Metanephros (tissue), 2 donors: Measurements from ENCODE around the gene FUCA2.

DNA sequence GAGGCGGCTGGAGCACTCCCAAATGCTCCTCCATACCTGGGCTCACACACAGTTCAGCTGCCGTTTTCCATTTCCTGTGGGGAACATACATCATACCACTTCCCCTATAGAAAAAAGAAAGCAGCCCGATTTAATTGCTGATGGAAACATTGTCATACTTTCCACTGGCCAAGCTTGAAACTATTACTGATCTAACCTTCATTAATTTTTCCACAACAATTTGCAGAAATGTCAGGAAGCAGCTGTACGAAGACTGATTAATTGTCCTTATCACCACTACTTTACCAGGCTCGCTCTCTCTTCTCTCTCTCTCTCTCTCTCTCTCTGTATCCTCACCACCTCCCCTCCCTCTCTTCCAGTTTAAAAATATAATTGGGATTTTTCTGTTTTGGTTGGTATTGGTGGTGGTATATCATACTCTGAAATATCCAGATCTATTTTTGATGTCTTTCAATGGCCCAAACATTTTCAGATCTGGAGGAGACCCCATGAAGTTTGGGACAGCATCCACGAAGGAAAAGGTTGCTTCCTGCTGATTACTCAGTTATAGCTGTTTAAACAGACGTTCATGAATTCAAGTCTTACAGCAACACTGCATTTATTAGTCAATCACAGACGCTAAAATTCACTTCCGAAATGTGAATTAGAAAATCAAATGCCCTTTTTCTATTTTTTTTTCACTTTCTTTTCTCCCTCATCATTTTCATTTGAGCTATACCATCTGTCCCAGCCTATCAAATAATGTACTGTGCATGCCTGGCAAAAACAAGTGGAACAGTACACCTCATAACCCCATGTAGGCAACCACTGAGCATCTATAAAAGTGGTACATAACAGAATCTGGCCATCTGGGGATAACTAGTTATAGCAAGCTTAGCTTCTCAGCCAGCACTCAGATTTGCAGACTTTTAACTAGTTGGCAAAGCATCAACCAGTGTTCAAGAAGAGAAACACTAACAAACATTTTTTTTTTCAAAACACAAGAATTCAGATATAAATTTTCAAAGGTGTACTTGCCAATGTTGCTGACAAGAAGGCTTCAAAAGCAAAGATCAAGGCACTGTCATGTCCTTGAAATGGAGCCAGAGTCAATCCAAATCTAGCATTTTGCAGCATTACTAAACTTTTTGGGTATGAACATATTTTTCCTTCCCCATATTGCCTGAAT is 124.6 kb downstream of the HIVEP2 start:
- RAMPAGE, long total RNA = no peak

- RAMPAGE, long total RNA = no peak
Measured at GRCh38 chr6:142867397-142867791, 77.6 kb downstream of the HIVEP2 start.

DNA sequence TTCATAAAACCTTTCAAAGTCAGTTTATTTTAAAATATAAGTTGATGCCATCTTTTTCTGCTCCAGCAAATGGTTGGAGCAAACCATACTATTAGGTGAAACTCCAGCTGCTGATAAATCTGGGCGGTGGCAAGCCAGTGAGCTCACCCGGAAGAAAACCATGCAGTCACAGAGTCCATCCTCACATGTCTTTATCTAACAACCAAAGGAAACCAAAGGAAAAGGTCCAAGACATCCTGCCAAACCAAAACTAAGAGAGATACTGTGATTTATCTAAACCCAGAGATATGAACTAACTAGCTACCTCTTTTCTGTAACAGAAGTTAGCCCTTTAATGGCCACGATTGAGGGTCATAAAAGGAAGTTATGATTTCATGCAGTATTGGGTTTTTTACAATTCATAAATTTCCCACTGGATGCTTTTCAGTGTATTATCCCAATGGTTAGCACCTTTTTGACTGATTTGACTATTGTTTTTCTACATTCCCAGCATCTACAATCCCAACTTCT is 72.5 kb downstream of the HIVEP2 start:
- RAMPAGE, long total RNA = no peak

GRCh38 chr6:142926136-142927326 is 18.4 kb downstream of the HIVEP2 start:
- RAMPAGE, long total RNA = no peak

- RAMPAGE, long total RNA = no peak
Measured at GRCh38 chr6:142928232-142928684, 16.7 kb downstream of the HIVEP2 start.

DNA sequence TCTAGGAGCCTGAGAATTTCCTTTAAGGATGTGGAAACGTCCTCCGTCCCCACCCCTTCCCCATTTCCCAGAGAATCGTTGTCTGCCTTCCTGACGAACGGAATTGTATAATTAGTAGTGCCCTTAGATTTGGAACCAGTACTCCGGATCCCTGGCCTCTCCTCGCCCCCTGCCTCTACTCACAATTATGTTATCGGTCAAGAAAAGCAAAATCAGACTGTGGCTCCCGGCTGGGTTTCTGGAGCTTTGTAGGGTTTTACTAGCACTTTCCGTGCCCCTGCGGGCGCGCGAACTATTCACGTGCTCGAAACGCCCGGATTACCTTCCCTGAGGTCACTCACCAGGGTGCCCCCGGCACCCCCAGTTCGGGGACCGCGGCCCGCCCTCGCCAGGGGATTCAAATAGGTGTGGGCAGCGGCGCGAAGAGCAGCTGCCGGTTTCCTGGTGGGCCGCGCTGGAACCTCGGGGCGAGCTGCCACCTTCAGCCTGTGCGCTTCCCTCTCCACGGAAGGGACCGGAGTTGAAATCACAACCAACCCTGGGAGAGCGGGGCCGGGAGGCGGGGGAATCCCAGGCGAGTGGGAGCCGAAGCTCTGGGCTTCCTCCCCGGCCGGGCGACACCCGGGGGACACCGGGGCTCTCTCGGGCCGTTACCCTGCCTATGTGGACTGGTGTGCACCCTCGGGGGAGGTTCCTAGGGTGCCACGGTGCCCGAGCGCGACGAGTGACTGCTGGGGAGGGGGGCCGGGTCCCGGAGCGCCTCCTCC is 1.9 kb upstream of the HIVEP2 start:
- RAMPAGE, long total RNA = no peak

DNA sequence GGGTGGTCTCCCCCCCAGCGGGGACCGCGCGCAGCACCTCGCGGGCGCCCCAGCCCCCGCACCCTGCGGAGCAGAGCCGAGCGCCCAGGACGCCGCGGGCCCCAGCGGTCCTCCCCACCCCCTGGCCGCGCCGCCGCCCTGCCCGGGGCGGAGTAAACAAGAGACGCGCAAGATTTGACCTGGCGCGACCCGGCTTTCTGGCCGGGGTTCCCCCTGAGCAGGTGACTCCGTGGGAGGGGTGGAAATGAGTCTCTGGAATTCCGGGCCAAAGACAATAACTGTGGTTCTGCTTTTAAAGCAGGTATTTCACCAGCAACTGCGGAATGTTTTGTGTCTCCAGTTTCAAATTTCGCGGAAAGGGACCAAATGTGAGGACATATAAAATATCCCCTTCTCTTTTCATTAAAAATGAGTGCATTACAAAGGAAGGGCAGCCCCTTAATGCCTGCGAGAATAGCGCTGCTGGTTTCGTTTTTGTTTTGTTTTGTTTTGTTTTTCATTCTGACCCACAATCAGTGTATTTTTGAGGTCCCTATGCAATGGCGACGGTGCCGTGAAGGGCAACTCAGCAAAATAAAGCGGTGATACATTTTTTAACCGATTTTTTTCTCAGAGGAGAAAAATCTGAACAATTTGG is 2.6 kb upstream of the HIVEP2 start:
- RAMPAGE, long total RNA = no peak

GRCh38 chr6:143054550-143054887 is 6.2 kb upstream of the AIG1 start:
- RAMPAGE, long total RNA = no peak

DNA sequence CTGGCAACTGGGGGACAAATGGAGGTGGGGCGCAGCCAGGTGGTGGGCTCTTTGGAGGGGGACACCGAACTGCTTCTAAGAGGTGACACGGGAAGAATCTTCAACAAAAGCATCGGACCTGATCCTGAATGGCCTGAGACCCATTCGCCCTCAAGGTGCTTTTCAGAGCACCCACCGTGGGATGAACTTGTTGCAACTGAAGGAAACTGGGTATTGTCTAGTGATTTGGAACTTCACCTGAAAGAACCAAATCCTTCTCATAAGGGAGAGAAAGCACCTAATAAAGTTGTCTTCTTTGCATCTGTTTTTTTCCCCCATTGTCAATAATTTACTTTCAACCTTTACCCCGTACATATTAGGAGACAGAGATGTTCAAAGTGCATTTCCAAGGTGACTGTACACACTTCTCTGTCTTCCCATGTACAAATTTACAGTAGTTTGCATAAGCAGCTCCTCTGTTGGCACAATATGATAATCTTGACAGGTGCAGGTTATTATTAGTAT is 659 bp downstream of the AIG1 start:
- RAMPAGE, long total RNA = no peak

DNA sequence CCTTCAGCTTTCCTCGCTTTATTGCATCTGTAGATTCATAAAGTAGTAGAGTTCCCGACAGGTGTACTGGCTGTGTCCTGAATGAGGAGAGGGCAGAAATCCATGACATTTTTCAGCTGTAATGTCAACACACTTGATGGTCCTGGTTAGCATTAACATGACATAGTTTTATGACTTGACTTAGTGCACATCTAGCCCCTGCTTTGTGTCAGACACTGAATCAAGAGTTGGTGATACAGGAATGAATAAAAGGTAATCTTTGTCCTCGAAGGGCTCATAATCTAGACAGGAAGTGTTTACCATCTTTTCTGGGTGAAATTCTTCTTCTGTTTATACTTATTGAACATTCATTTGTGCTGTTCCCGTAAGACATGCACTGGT is 55.1 kb downstream of the AIG1 start:
- RAMPAGE, long total RNA = no peak

DNA sequence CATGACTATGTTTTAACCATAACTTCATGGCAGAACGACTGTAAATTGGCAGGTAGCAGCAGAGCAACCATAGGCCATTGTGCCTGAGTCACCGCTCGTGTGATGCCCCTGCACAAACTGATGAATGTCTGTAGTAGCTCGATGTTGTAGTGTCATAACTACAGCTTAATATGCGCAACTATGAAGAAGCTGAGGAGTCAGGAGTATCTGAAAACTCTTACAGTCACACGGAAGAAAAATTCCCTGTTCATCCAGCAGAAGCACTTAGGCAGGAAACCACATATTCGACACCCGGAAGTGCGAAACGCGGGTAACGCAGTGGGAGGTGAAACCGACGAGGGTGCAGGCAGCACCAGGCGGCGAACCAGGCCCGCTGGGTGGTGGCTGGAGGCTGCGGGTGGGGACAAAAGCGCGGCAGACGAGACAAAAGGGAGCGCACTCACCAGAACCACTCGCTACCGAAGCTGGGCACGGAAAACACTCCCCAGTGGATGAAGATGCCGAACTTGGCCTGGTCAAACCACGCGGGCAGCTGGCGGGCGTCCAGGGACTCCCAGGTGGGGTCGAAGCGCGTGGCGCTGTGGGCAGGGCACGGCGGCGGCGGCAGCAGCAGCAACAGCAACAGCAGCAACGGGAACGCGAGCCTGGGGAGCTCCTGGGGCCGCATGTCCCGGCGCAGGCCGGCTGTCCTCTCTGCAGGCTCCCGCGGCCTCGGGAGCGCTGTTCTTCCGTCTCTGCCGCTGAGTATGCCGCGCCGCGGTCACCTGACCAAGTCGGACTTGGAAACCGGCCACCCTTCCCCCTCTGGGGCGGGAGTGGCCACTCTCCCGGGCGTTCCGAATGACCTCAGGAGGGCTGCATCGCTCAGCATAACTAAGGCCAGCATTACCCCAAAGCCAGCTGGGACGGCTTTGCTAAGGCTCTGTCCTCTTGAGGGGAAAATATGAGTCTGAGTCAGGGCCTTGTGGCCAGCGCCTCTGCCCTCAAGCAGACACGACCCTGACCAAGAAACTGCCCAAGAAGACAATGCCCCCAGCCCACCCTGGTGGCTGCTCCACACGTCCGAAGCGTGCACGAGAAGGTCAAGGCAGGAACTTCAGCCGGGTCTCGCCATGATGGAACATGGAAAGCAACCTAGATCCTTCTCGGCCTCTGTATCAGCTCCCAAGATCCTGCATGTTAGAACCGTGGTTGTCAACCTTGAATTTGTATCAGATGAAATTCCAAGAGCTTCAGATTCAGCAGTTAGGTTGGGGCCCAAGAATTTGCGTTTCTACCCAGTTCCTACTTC is at the start of gene FUCA2:
TSS of gene FUCA2 (minus strand) at position 753 of the 1,291 bp plus-strand sequence.
- RAMPAGE, long total RNA = start-site peak on the minus strand centred at position 740 of the sequence, 14 bp wide, 61 and 47 reads in 2 replicates

GRCh38 chr6:143539176-143539537 is 27.6 kb upstream of the FUCA2 start:
- RAMPAGE, long total RNA = no peak

DNA sequence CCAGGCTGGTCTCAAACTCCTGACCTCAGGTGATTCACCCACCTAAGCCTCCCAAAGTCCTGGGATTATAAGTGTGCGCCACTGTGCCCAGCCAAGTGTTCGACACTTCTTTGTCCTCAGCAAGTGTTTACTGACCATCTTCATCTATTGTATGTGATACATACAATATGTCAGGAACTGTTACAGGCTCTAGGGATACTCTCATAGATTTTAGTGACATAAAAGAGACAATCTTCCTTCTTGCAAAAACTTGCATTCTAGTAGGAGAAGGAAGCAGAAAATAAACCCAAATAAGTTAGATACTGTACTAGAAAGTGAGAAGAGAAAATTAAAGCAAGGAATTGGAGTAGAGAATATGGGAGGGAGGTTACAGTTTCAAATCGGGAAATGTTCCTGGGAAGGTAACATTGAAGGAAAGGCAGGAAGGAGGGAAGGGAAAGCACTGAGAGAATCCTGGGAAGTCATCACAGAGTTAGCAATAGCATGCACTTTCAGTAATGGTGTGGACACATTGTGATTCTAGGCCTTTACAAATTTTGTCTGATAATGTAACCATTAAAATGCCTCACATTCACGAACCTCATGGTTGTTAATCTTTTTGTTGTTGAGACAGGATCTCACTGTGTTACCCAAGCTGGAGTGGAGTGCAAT is 42.4 kb downstream of the PHACTR2 start:
- RAMPAGE, long total RNA = no peak

- RAMPAGE, long total RNA = no peak
Measured at GRCh38 chr6:143950832-143951362, 57.2 kb downstream of the PLAGL1 start.

- RAMPAGE, long total RNA = no peak
Measured at GRCh38 chr6:144065131-144065415, 30.3 kb downstream of the SF3B5 start.

- RAMPAGE, long total RNA = no peak
Measured at GRCh38 chr6:144285714-144285972, 508 bp downstream of the UTRN start.

DNA sequence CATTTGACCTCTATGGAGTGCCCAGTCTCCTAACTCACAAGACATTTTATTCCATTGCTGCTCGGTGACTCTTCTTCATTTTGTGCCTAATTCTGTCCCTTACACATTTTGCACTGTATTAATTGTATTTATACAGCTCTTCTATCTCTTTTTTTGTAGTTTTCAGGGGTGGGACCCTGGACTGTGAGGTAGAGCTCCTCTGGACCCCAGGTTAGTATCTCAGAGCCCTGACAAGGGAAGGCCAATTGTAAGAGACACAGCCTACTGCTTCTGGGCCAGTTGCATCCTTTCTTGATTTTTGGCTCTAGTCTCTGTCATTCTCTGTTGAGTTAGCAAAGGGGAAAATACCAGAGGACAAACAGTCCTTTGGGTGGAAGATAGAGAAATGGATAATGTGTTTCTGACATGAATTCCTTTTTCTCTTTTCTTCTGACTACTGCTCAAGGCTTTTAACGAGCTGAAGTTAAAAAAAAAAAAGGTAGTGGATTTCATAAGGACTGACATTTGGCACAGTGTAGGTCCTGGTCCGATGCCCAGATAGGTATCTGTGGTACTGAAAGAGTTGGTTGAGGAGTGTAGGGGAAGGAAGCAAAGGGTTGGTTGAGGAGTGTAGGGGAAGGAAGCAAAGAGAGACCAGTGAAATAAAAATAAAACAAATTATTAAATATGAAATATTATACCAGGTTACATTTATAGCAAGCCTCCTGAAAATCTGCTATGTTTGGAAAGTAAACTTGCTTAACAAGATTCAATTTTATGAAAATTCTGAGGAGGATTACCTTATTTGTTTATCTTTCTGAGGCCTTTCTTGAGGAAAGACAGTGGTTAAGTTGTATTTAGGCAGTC is 11.7 kb downstream of the UTRN start:
- RAMPAGE, long total RNA = no peak

DNA sequence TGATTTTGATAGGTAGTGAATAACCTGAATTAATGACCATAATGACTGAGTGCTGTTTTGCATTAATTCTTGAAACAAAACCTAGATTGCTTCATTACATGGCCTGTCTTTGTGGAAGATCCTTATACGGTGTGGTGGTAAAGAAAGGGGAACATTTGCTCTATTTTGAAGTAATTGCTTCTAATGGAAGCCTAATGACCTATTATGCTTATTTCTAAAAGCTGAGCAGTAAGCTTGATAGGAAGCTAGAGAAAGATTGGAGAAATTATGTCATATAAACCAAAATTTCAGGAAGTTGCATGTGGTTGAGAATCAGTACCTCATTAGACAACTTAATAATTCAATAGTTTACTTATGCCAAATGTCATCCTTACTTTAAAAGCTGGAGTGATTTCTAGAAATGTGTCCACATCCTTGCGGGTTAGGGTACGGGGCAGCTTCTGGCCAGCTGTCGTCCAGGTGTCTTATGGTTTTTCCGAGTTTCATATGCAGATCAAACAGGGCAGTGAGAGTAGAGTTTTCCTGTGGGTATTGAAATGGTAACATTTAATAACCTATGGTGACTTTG is 310.8 kb downstream of the UTRN start:
- RAMPAGE, long total RNA = no peak

DNA sequence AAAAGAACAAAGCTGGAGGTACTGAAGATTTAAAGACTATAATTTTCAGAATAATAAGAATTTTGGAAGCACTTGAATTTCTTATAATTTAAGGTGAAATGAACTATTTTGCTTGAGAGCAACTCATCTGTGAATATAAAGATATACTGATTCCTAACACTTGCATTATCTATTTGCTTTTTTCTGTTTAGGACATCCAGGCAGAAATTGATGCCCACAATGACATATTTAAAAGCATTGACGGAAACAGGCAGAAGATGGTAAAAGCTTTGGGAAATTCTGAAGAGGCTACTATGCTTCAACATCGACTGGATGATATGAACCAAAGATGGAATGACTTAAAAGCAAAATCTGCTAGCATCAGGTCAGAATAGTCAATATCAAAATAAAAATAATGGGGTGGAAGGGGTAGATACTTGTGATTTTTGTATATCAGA is 393.1 kb downstream of the UTRN start:
- RAMPAGE, long total RNA = no peak

DNA sequence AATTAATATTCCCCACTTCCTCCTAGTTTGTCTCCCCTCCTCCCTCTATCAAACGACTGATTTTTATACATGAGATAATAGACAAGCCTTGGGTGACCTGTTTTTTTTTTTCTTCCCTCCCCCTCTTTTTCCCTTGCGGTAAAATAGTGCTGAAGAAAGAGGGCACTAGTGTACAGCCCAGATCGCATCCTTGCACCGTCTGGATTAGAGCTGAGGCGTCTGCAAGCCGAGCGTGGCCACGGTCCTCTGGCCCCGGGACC is 1.4 kb upstream of the GRM1 start:
- RAMPAGE, long total RNA = no peak